Measurements from ENCODE around the genes SMARCB1, MIF and DDTL.

DNA sequence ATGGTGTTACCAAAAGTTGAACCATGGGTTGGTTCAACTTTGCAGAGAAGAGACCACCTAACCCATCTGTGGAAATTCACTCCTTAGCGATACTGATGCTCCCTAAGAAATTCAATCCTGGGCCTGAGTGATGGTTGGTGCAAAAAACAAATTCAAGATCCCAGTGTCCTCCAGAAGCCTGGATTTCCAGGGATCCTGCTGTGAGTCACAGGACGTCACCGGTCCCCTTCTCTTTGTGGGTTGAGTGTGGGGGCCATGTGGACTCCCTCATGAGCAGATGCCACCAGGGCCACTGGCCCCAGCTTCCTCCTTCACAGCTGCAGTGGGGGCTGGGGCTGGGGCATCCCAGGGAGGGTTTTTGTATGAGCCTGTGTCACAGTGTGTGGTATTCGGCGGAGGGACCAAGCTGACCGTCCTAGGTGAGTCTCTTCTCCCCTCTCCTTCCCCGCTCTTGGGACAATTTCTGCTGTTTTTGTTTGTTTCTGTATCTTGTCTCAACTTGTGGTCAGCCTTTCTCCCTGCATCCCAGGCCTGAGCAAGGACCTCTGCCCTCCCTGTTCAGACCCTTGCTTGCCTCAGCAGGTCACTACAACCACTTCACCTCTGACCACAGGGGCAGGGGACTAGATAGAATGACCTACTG, 11.7 kb downstream of the IGLL5 start:
- RAMPAGE, total RNA = no peak

GRCh38 chr22:23186931-23187531, 6.7 kb downstream of the BCR start:
- RAMPAGE, total RNA = no peak

DNA sequence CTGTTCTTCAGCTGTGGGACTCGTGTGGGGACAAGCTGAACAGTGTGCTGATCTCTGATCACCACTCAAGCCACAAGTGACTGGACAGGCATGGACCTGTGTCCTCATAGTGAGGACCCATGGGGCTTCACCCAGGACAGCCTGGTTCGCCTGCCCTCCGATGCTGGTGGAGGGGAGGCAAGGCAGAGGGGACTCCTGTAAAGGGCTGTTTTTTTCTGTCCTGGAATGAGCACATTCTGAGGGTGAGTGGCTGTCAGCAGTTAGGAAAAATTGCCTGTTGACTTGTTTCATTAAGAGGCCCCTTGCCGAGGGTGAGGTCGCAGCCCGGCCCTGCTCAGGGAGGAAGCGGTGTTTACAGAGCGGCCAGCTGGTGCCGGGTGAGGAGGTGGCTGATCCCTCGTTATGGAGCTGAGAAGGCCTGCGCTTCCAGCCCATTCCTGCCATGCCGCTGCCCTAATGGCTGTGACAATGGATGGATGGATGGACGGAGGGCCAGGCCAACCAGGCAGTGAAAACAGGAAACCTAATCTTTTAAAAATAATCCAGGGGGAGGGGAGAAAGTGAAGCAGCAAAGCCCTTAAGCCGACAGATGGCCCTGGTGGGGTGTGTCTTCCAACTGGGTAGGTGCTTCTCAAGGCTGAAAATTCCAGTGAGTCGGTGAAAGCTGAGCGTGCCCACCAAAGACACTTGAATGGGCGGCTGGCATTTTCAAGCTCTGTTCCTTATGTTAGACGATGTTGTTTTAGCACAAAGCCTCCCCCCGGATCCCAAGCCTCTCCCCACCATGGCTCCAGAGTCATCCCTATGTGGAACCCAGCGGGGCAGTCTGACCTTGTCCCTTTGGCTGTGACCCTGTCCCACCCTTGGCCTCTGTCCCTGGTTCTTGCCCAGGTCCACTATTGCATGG, 38.5 kb downstream of the BCR start:
- RAMPAGE, total RNA = no peak

DNA sequence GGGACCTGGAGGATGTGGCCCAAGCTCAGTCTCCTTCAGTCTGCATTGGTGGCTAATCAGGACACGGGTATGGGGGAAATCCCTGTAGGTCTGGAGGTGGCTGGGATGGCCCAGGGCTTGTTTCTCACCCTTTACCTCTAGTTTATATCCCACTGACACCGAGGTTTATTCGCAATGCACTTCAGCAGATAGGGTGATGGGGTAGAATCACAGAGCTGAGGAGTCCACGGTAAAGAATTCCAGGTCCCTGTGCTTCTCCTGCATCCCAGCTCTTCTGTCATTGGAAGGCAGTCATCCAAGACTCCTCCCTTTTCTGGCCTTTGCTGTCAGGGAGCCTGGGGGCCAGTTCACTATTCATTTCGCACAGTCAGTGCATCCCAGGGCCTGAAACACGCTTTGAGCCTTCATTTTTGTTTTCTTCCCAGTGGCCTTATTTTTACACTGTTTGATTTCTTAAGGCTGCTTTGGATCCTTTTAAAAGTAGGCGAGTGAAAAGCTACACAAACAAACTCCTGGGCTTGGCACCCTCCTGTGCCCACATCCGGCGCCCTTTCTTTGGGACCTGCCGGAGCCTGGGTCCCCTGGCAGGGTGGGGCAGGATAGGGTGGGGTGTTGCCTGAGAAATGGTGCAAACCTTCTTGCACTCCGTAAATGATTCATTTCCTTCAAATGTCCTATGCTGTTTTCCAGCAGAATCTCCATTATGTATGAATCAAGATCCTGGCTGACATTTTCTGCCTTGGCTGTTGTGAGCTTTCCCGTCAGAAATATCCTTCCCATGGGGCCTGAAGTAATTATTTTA, 45.4 kb downstream of the BCR start:
- RAMPAGE, total RNA = no peak

DNA sequence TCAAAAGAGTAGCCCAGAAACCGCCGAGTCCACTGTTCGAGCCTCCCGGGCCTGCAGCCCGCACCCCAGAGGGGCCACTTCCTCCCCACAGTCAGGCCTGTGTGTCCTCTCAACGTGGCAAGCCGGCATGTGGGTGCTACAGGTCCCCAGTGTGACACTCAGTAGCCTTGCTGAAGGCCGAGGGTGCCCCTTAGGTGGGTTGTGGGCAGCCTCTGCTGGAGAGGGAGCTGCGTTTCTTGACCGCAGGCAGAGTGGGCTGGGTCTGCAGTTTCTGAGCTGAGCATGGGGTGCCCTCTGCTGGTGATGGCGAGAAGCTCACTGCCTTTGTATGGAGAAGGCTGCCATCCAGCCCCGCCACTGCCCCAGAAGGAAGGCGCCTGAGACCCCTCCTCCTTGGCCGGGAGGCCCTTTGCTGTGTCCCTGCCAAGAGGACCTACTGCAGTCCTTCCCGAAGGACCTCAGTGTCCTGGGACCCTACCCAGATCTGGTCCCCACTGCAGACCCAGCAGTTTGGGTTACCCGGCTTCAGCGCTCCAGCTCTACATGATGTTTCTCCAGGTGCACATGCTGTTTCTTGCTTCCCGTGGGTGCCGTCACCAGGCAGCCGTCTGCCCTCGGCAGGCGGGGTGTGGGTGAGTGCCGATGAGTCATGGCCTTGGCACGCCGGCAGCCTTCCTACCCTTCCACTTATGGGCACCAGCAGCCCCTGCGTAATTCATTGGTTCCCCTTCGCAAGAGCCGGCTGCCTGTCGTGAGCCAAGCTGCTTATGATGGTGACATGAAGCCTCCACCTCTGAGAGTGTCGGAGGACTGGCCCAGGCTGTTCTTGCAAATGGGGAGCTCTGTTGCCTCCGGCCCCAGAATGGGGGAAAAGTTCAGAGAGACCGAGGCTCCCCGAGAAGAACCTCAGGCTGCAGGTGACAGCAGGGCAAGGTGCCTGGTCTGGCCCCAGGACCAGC, 101.7 kb downstream of the BCR start:
- RAMPAGE, total RNA = no peak

GRCh38 chr22:23431350-23431753, 148.7 kb downstream of the IGLL1 start:
- RAMPAGE, total RNA = no peak

DNA sequence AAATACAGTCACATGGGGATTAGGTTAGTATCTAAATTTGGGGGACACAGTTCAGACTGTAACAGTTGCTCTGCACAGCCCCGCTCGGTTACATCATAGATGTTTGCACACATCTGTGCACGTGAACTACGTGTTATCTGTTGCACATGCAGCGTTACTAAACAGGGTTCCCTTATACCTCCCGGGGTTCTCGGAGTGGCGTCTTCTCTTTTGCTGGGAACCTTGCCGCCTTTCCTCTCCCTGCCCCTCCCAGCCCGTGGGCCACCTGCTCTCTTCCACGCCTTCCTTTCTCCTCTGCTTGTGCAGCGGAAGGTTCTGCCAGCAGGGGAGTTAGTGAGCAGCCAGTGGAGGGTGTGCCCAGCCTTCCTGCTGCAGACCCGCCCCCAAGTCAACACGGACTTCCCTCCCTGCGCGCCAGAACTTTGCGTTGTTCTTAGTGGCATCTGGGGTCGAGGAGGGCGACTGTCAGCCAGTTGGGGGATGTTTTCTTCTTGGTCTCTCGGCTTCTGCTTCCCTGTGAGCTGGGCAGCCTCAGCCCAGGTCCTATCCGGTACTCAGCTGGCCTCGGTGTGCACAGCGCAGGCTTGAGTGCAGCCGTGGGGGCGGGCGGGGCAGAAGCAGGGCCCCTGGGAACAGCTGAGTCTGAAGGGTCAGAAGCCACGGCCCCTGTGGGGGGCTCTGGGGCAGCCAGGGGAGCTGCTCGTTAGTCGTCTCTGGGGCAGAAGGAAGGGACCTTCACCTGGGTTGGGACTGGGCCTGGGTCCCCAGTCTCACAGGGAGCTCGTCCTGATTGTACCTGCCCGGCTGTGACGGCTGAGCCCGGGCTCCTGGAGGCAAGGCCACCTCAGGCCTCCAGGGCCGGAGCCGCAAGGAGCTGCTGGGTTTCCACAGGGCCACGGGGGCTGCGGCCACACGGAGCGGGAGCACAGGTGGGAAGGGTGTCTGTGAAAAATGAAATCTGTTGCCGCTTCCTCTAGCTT, 146.7 kb downstream of the IGLL1 start:
- RAMPAGE, total RNA = no peak

DNA sequence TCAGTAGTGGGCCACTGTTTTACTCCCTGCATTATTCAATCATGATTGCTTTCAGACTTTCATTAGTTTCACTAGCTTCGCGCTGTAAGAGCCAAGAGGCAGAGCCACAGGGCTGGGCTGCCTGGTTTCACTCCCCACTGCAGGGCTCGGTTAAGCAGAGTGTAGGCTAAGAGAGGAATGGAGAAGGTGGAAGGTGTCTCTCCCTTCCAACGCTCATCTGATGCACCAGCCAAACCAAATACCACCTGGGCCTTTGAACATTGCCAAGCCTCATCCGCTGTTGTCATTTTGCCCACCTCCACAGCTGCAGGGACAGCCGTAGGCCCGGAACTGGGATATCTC, 532 bp upstream of the SMARCB1 start:
- RAMPAGE, total RNA = no peak

GRCh38 chr22:23786605-23787603, at the start of gene SMARCB1:
Gene SMARCB1 (plus strand): TSS chr22:23786966.
- RAMPAGE, total RNA = no peak

- RAMPAGE, total RNA = no peak
These were observed 5.5 kb downstream of the DERL3 start for GRCh38 chr22:23833157-23833906.

- RAMPAGE, total RNA = no peak
These were observed 4.1 kb downstream of the DERL3 start for GRCh38 chr22:23834656-23835174.

- RAMPAGE, total RNA = no peak
These were observed 9.2 kb upstream of the DERL3 start for GRCh38 chr22:23847776-23848628.

- RAMPAGE, total RNA = no peak
These were observed 8.1 kb upstream of the SLC2A11 start for GRCh38 chr22:23849502-23850036.

DNA sequence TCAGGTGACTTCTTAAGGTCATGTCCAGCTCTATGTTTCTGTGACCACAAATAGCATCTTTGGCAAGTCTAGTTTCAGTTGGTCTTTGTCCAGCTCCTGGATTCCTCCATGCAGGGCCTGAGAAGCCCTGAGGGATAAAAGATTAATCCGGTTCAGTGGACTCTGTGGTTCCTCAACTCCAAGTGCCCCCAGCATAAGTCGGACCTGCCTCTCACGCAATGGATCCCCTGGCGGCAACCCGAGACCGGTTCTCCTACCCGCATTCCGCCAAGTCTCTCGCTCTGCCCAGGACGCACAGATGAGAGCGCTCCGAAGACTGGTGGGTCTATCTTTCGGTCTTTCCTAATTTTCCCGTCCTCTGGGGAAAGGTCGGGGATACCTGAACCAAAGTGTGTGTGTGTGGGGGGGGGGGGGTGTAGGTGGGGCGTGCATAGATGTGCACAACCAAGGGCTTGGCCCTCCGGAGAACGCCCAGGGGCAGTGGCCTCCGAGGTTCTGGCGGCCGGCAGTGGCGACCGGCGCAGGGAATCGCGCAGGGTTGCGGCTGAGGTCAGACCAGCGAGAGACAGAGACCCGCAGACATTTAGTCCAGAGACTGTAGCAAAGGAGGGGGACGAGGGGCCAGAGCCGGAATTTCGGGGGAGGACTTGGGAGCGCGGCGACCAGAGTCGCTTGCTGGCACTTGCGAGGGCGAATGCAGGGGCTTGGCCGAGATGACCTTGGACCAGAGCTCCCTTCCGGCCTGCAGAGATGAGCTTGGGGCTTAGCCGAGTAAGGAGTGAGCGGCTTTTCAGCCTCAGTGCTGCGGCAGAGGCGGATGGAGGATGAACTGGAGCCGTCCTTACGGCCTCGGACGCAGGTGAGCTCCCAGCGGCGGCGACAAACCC, 759 bp upstream of the SLC2A11 start:
- RAMPAGE, total RNA = no peak

- RAMPAGE, total RNA = start-site peak on the plus strand at chr22:23894365-23894460, 5,349 and 5,521 reads in 2 replicates
These were observed at the start of gene MIF for GRCh38 chr22:23894342-23895342. Gene MIF (plus strand): TSS chr22:23894383.

DNA sequence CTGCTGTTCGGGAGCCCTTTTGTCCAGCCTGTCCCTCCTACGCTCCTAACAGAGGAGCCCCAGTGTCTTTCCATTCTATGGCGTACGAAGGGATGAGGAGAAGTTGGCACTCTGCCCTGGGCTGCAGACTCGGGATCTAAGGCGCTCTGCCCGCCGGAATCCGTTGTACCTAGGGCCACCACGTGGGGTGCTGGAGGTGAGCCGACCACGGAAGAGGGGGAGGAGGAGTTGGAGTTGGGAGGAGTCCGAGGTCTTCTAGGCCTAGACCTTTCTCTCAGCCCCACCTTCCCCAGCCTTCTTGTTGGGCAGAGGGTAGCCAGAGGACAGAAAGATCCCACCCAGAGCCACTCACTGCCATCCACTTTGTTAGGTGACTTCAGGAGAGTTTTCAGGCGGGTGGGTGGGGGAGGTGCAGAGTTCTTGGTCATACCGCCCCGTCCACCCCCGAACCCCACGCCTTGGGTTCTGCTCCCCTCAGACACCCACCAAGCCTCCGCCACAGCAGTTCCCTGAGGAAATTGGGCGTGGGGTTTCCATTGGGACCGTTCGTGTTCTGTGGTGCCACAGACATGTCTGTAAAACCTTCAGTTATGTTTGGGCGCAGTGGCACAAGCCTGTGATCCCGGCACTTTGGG, 1.3 kb downstream of the MIF start:
- RAMPAGE, total RNA = no peak

- RAMPAGE, total RNA = no peak
These were observed at the start of gene DDTL for GRCh38 chr22:23966727-23967136. Gene DDTL (plus strand): TSS chr22:23966888.

DNA sequence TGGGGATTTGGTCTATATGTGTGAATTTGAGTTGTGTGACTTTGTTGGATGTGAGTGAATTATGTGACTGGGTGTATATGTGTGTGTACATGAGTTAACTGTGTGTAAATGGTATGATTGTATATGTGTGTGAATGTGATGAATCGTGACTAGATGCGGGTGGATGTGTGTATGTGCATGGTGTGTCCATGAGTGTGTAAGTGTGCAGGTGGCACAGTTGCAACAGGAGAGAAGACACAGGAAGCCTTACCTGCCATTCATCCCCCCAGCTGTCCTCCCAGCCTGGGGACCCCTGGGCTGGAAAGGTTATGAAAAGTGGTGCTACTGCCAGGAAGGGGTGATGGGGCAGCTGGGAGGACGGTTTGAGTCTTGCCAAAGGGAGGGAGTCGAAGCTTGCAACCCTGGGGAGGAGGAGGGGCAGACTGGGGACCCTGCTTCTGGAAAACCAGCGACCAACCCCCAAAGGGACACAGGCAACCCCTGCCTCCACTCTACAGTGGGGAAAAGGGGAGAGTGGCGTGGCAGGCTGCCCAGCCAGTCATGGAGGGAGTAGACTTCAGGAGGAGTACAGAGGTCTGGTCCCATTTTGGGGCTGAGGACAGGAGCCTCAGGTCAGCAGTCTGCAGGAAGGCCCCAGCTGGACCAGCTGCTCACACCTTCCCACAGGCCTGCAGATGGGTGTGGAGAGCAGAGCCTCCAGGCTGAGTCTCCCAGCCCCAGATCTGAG, 3.5 kb downstream of the DDT start:
- RAMPAGE, total RNA = no peak

DNA sequence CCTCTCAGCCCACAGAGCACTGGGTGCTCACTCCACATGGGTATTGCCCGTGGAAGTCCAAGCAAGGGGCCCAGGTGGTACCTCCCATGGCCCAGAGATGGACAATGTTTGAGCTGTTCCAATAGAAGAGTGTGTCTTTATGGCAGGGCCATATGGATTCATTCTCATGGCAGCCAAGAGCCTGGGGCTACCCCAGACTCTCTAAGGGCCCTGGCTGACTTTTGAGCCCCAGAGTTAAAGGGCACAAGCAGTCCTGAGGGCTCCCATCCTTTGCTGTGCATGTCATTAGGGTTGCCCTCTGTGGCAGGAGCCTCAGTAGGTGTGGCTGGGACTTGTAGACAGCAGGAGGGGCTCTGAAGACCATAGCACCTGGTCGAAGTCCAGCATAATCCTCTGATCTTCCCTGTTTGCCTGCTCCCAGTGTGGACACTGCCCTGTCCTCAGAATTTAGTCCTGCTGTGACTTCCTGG, 33.1 kb upstream of the SUSD2 start:
- RAMPAGE, total RNA = no peak

GRCh38 chr22:24157844-24158484, 23.3 kb upstream of the SUSD2 start:
- RAMPAGE, total RNA = no peak

All from foreskin keratinocyte (primary cell).